BE2C (cell line): ENCODE measurements around a stretch of chr2.

DNA sequence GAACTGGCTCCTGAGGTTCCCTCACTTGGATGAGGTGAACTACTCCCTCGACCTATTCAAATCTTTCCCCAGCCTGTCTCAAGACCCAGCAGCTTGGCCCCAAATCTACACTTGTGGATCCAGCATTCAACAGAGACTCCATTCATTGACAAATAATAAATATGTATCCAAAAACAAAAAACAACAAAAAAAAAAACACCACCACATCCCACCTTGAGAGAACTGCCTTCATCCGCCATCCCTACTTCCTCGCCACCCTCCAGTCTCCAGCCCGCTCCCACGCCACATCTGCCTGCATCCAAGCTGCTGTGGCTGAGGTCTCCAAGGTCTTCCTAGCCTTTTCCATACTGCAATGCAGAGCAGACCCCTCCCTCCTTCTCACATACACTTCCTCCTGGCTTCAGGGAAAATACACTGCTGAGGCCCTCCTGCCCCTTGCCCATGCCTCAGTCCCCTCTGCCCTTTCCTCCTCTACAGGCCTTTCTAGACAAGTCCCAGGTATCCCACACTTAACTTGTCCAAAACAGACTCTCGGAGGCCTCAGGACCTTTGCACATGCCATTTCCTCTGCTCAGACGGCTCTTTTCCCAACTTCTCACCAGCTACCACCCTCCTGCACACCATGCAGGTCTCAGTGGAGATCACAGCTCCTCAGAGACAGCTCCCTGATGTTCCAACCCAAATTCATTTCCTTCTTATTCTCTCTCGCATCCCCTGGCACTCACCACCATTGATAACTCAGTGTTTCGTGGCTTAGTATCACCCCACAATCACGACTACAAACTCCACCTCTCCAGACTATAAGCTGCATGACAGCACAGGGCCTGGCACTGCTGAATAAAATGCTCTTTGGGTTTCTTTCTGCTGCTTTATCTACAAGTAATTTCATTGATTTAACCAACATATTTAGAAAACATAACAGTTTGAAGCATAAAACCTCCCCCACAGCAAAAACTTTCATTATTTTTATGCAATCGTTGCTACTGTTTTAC, 11.7 kb downstream of the TBC1D8 start:
- RRBS = no CpG with 5 or more reads among the region's 11 CpGs

DNA sequence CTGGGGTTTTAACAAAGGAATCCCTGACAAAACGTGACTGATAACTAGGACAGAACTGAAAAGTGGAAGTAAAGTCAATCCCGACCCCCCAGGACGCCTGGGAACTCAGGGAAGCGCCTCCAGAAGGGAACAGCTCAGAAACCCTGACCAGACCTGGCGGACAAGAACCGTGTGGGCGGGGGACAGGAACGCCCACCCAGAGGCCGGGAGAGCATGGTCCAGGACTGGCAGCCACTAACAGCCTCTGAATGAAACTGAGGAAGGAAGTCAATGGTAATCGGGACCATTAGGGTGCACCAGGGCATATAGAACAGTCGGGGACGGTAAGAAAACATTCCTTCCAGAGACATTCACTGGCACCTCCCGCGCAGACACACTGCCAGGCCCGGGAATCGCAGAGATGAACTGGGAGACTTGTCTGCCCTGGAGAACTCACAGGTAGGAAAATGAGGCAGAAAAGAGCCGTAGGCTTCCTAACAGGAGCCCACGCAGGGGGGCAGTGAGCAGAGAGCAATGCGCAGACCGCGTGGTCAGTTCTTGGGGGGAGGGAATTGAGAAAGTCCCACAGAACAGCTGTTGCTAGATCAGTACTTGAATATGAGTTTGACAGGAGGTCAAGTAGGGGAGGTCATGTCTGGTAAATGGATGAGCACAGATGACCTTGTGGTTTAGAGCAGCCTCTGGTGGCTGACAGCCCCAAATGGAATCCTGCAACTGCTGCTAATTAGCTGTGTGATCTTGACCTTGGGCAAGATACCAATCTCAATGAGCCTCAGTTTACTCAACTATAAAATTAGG, 1.3 kb upstream of the TBC1D8 start:
- RRBS = no CpG with 5 or more reads among the region's 21 CpGs

DNA sequence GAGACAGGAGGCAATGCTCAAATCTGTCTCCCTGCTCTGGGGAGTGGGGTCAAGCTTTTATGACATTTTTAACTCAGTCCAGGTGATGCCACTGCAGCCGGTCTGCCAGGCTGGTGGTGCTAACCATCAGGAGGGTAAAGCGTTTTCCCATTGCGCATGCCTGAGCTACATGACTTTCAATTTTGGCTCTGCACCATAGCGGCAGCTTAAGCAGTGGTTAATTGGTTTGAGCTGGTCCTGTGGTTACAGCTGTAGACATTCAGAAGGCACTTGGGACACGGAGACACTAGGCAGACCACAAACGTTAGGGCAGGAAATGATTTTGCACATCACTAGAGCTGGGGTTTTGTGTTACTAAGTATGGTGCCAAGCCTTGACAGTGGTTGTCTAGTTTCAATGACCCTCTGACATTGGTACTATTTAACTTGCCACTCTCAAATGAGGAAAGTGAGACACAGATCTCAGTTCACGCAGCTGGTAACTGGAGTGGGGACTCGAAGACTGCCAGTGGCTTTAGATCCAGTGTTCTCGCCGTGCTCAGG, 28.9 kb upstream of the CNOT11 start:
- RRBS = no CpG with 5 or more reads among the region's 10 CpGs

GRCh38 chr2:101253781-101254393, 1.2 kb downstream of the CNOT11 start:
- RRBS = no CpG with 5 or more reads among the region's 12 CpGs

GRCh38 chr2:101306287-101307162, 2.0 kb downstream of the RNF149 start:
- RRBS = no CpG with 5 or more reads among the region's 9 CpGs

DNA sequence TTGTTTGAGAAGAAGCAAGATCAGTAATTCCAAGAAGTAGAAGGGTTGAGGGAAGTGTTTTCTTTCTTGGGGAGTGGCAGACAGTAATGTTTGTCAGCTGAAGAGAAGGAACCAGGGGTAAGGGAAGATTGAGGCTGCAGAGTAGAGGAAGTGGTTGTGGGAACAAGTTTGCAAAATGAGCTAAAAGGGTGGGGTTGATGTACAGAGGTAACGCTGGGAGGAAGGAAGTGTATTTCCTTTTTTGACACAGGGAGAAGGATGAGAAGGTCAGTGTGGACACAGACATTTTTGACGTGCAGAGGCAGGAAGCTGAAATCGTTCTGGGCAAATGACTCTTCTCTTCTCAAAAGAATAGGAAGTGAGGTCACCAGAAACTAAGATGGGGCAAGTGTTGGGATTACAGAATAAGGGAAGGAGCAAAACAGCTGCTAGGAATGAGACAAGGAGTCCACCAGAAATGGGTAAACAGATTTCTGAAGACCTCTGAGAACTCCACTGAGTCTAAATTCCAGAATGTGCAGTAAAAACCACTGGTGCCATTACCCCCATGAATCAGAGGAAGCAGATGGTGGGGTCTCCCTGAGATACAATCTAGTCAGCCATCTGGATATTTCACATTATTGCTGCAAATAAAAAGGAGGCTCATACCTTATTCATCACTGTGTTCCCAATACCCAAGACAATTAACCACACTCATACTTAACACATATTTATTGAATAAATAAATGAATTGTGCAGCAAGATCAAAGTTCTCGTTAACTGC, 20.1 kb upstream of the RNF149 start:
- RRBS = no CpG with 5 or more reads among the region's 4 CpGs

- RRBS = no CpG with 5 or more reads among the region's 7 CpGs
These were observed 74.4 kb upstream of the MAP4K4 start for GRCh38 chr2:101622935-101623697.

DNA sequence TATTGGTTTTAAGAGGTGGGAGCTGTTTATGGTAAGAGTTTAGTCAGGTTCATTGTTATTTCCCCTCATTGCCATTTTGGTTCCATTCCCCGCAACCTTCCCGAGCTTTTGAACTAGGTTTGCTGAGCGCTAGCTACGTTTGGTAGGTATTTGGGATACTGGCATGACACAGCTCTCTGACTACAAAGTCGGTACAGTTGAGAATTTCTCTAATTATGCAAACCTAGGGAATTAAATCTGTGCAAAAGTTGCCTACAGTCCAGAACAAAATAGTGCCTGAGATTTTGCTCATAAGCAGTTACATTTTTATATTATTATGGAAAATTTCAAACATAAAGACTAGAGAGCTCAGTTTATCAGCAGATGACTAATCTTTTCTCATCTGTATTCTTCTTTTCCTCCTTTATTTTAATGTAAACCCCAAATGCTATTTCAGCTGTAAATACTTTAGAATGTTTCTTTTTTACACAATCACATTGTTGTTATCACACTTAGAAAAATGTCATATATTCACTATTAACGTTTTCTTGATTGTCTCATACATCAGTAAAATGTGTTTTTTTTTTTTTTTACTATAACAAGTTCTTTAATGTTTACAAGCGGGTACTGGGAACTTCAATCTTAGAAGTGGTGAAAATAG, 2.8 kb downstream of the MAP4K4 start:
- RRBS = no CpG with 5 or more reads among the region's 7 CpGs

- RRBS = no CpG with 5 or more reads among the region's 9 CpGs
These were observed 44.5 kb downstream of the MAP4K4 start for GRCh38 chr2:101741875-101742593.

DNA sequence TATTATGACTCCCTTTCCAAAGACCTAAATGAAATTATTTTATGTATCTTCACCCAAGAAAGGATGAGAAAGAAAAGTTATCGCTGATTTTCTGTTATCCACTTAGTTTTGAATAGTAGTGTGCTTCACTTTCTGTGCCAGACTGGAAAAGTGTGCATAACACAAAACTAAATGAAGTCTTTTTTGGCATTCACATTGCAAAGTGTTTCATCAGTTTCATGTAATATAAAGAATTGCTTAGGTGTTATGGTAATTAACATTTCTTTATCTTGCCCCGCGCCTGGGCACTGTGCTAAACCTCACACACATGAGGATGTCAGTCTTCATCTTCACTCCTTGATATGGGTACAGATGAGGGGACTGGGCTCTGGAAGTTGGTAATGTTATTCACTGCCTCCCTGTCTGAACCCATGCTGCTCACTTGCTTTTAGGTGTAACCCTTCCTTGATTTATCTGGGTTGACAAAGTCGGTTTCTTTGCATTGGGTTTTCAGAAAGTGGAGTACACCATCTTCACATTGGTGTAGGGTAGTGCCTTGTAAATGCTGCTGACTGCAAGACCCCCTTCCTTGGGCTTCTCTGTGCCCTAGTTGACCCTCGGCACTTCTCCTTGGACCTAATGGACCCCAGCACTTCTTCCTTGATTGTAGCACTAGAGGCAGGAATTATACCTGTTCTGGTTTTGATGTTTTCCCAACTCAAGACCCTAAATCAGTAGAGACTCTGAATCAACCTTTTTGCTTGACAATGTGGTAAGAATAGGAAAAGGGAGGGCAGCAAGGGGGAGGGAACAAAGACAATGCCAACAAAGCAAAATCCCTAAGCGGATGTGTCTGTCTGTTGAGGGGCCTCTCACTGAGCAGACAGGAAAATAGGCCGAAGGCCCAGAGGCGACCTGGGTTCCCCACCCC, 75.2 kb downstream of the MAP4K4 start:
- RRBS = no CpG with 5 or more reads among the region's 8 CpGs

GRCh38 chr2:101854726-101855446, 136.9 kb upstream of the IL1R2 start:
- RRBS = no CpG with 5 or more reads among the region's 5 CpGs

DNA sequence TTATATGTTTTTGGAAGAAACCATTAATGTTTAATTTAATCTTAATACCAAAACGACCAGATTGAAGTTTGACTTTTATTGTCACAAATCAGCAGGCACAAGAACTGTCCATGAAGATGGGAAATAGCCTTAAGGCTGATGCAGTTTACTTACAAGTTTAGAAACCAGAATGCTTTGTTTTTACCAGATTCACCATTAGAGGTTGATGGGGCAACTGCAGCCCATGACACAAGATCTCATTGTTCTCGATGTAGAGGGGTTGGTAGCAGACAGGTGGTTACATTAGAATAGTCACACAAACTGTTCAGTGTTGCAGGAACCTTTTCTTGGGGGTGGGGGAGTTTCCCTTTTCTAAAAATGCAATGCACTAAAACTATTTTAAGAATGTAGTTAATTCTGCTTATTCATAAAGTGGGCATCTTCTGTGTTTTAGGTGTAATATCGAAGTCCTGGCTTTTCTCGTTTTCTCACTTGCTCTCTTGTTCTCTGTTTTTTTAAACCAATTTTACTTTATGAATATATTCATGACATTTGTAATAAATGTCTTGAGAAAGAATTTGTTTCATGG, 99.4 kb upstream of the IL1R2 start:
- RRBS = no CpG with 5 or more reads among the region's 4 CpGs

GRCh38 chr2:101987692-101988130, 4.0 kb upstream of the IL1R2 start:
- RRBS = no CpG with 5 or more reads among the region's 5 CpGs

DNA sequence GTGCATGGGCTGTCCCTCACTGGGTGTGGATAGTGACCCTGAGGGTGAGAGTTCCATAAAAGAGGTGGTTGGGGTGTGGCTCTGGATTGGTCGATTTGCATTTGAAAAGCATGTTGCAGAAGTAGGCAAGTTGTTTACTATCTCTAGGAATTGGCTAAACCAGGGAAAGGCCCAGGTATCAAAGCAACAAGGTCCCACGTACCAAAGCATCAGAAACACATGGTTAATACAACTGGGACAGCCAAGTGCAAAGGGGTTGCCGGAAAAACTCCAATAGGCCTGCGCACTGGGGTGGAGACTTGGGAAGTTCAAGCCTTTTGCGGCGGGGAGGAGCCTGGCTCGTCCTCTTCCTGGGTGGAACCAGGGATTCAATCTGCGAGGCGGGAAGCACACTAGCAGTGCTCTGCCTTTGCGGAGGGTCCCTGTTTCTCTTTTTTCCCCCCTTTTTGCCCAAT, 43.2 kb downstream of the IL1R2 start:
- RRBS = no CpG with 5 or more reads among the region's 10 CpGs

GRCh38 chr2:102057813-102058330, 66.1 kb downstream of the IL1R2 start:
- RRBS = no CpG with 5 or more reads among the region's 9 CpGs

DNA sequence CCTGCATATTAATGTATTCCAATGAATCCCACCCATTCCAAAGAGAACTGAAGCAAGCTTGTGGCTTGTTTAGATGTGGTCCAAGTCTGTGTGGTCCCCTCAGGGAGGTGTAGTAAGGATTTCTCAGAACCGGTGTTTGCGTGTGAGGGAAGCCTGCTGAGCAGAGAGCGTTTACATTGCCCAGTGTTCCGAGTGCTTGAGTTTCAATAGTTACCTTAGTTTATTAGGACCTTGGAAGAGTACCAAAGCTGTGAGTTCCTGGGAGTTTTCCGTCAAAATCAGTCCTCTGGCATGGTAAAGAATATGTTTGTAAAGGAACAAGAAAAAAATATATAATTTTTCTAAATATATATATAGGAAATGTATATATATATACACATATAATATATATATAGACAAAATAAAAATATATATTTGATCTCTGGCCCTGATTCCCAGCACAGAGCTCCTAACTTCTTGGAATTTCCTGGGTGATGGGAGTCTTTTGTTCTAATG, 24.9 kb upstream of the IL1R1 start:
- RRBS = no CpG with 5 or more reads among the region's 5 CpGs

DNA sequence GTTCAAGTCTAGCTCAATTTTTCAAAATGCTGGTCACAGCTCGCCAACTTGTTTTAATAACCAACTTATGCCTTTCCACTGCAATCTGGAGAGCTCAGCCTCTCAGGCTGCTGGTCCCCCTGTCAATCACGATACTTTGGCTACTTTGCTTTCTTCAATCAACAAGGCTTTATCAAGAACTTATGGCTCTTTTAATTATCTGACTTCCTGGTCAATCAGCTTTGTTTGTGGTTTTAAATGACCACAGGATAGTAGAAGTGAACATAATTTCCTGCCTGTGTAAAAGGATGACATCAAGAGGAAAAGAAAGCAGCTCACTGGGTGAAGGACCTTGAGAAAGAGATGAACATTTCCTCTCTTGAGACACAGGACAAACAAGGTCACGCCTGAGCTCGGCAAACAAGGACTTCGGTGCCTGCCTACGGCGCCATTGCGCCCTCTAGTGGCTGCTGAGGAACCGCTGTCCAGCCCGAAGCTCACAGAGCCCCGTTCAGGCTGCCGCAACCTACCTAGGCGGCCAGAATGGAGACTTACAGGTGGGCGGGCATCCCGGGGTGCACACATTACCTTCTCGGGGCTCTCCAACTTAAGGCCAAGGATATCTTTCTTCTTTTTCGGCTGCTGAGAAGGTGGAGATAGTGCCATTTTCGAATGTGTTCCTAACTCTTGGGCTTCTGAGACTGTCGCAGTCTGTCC, 53.9 kb downstream of the IL1RL2 start:
- RRBS = no CpG with 5 or more reads among the region's 19 CpGs

GRCh38 chr2:102340369-102341085, 15.1 kb upstream of the IL18R1 start:
- RRBS = no CpG with 5 or more reads among the region's 10 CpGs

DNA sequence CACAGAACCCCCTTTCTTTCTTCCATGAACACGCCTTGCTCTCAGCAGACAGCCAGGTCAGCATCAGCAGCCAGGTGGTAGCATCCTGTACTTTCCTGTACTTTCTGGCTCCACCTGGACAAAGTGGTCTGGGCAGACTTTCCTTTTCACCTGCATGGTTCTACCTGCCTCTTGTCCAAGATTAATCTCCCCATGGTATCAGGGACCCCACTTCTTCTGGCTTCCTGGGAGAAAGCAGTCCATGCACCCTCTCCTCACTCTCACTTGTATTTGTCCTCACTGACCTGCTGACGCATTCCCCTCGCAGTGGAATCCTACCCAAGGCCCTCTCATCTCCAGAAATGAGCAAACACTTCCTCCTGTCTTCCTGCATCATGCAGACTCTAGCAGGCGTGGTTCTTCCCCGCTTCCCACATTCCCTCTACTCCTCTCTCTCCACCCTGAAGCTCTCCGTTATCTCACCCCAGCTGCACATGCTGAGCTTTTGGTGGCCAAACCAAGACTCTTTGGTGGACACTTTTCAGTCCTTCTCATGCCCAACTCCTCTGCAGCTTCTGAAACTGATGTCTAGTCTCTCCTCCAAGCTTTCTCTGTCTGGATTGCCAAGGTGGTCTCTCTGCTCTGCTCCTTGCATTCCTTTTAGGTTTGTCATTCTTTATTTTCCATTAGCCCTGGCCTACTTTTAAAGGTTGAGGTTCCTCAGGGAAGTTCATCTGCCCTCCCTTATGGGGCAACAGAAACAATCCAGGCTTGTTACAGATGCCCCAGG, 1.1 kb upstream of the IL18RAP start:
- RRBS = no CpG with 5 or more reads among the region's 6 CpGs

GRCh38 chr2:102704211-102704904, 32.3 kb downstream of the MFSD9 start:
- RRBS = 2% methylated on average over 1 of the region's 9 CpGs